B cell (primary cell): ENCODE results near the genes ZFP36 and PRX.

GRCh38 chr19:39399473-39400803 is 6.7 kb upstream of the ZFP36 start:
- PRO-cap: unidirectional peak, plus-strand start at chr19:39399882
- CAGE, long polyA plus RNA: no peak

GRCh38 chr19:39406028-39406964 is at the start of gene ZFP36:
Gene ZFP36 (plus strand): TSS chr19:39406847.
- PRO-cap: bidirectional peak, plus-strand start at chr19:39406227, minus-strand start at chr19:39406049; bidirectional peak, plus-strand start at chr19:39406847, minus-strand start at chr19:39406384
- CAGE, long polyA plus RNA: no peak

DNA sequence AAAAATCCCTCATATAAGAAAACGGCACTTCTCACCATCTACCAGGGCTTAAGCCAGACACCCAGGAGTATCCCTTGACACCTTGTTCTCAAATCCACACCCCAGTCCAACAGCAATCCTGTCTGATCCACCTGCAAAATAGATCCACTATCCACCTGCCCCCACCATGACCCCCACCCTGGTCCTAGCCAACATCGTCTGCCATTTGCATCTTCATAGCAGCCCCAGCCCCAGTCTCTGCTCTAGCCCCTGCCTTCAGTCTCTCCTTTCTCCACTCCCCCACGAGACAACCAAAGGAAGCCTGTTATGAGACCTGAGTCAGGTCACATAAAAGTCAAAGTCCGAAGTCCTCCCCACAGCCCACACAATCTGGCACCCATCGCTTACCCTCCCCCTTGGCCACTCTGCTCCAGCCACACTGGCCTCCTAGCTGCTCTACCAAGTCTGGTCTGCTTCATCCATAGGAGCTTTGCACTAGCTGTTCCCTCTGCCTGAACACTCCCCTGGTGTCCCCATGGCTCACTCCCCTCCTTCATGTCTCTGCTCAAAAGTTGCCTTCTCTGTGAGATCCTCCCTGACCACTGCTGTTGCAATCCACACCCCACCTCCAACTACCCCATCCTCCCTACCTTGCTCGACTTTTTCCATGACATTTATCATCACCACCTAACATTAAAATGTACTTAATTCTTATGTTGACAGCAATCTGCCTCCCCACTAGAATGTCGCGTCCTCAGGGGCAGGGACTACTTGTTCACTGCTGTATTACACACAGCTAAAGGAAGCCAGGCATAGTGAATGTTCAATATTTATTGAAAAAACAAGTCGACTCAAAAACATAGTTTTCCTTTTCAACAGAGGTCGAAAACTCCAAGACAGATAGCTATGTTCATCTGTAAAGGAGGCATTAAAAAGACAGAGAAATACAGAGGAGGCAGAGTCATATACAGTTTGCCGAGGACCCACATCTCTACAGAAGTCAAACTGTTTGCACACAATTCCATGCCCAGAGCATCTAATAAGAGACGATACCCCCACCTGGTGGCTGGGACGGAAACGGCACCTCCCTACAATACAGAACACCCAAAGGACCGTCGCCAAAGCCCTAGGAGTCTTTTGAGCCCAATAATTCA is 1.2 kb upstream of the PLEKHG2 start:
- PRO-cap: no peak
- CAGE, long polyA plus RNA: start-site peak on the minus strand centred at position 607 of the sequence, 125 bp wide, 19 and 33 reads in 2 replicates

- PRO-cap: no peak
- CAGE, long polyA plus RNA: no peak
Measured at GRCh38 chr19:39704622-39704783, 222 bp downstream of the LGALS14 start.

- PRO-cap: no peak
- CAGE, long polyA plus RNA: no peak
Measured at GRCh38 chr19:39792960-39793594, 14.4 kb downstream of the LEUTX start.

DNA sequence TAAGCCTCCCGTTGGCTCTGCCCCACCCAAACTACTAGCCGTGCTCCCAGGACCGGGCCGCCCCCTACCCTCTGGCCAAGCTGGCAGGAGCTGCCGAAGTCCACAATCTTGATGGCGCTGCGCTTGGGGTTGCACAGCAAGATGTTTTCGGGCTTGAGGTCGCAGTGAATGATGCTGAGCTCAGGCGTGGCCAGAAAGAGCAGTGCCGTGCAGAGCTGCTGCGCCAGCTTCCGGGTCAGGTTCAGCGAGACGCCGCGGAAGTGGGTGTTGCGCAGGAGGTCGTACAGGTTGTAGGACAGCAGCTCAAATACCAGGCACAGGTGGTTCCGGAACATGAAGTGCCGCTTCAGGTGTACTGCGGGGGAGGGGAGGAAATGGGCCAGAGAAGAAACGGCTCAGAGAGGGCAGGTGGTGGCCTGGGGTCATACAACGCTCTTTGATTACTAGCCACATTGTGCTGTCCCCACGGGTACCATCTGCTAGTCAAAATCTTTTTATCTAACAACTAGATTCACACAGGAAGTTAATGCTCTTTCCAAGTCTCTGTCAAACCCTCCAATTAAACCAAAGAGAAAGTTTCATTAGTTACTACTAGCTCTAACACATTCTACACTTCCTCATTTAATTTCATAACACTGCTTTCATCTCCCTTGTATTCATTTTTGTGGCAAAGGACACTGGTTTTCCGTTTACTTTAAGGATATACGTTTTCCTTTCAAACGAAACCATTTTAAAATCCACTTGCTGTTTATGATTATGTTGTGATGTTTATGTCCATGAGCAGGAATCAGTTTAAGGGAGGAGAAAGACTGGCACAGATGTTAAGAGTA is 5.5 kb downstream of the DYRK1B start:
- PRO-cap: no peak
- CAGE, long polyA plus RNA: no peak

- PRO-cap: bidirectional peak, plus-strand start at chr19:39833837, minus-strand start at chr19:39833648
- CAGE, long polyA plus RNA: no peak
Measured at GRCh38 chr19:39833189-39833712, 711 bp downstream of the DYRK1B start.

DNA sequence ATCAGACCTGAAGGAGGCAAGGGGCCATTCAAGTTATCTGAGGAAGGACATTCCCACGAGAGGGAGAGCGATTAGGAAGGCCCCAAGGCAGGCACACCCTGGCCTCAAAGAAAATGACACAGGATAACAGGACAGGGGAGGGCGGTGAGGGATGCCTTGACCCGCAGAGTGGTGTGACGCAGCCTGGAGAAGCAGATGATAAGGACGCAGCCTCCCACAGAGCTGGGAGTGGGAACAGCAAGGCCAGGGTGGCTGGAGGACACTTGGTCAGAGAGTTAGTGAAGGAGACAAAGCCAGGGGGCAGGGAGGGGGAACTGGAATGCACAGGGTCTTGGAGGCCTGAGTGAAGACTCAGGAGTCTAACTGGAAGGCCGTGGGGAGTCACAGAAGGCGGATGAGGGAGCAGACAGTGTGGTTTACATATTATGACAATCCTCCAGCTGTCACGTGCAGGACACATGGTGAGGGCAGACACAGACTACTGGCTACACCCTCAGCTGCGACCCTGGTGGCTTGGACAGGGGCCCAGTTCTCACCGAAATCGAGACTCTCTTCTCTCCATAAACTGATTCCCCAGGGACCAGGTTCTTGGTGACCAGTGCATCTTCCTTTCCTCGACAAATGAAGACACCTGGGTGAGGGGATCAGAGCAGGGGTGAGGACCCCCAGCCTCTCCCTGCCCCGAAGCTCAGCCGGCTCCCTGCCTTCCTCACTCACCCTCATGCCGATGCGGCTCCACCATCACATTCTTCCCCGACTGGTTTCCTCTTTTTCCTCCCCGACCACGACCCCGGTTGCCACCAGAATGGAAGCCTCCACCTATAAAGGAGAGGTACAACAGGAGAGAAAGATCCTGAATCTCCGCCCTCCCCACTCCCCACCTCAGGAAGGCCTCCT is 6.0 kb upstream of the DYRK1B start:
- PRO-cap: no peak
- CAGE, long polyA plus RNA: no peak

DNA sequence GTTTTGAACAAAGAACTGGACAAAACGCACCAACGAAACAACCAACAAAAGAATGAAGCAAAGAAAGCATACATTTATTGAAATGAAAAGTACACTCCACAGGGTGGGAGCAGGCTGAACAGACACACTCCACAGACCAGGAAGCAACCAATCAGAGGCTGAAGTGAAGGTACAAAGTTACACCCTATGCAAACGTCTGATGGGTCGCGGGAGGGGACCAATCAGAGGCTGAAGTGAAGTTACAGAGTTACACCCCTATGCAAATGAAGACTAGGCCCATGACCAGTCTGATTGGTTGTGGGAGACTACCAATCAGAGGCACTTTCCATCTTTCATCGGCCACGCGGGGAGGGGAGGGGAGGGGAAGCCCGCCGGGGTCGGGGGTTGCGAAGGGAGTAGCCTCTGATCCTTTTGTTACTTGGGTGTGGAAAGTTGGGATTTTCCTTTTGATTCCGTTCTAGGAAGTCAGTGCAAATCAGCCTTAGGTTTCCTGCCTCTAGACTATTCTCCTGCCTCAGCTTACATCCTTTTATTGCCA is 12.4 kb upstream of the FBL start:
- PRO-cap: no peak
- CAGE, long polyA plus RNA: no peak

DNA sequence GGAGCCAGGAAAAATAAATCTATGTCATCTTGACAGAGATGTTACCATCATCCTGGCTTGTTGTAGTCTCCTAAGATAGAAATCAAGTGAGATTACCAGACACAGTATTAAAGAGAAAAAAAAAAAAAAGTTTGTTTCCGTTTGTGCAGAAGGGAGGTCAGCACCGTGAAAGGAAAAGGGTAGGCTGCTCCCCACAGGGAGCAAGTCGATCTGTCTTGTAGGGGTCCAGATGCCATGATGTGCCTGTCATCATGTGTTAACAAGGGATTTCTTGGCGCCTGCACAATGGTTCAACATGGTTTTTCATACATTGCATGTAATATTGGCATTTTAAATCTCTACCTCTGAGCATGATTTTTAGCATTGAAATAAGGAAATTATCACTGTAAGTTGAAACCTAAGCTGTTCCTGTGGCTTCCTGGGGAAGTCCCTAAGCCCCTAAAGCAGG is 29.4 kb upstream of the PSMC4 start:
- PRO-cap: no peak
- CAGE, long polyA plus RNA: no peak

DNA sequence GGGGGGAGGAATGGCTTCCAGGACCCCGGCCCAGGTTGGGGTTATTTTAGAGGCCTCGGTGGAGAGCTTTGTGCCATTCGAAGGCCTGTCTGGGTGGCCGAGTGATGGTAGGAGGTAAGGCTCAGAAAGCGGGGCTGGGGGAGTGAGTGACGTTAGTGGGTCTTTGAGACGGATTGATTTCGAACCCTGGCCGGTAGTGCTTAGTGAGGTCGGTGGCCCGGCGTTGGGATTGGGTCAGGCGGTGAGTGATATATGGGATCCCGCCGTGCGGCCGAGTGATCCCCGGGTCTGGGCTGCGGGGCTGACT is 296 bp downstream of the PSMC4 start:
- PRO-cap: no peak
- CAGE, long polyA plus RNA: no peak

DNA sequence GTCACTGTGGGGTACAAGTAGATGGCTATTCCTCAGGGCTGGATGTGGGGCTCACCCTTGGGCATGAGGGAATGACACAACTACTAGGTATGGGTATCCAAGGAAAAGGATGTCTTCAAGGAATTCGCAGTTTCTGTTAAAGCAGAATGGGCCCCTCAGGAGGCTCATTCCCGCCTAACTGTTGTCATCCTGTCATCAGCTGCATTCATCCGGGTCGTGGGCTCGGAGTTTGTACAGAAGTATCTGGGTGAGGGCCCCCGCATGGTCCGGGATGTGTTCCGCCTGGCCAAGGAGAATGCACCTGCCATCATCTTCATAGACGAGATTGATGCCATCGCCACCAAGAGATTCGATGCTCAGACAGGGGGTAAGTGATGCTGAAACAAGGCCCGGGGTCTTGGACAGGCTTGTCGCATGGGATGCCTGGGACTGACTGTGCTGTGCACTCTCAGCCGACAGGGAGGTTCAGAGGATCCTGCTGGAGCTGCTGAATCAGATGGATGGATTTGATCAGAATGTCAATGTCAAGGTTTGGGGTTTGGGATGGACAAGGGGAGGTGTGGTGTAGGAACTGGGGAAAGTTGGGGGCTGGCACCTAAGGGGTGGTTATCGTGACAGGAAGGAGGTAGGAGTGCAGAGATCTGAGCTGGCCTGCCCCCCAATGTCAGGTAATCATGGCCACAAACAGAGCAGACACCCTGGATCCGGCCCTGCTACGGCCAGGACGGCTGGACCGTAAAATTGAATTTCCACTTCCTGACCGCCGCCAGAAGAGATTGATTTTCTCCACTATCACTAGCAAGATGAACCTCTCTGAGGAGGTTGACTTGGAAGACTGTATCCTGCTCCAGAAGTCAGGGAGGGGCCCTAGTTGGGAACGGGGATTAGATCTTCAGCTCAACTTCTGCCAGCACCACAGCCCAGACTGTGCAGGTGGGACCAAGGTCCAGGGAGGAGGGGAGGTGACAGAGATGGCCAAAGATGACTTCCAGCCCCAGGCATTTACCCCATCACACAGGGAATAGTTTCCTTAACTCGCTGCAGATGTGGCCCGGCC is 9.0 kb downstream of the PSMC4 start:
- PRO-cap: no peak
- CAGE, long polyA plus RNA: no peak

GRCh38 chr19:40344636-40345055 is 3.6 kb downstream of the C19orf47 start:
- PRO-cap: no peak
- CAGE, long polyA plus RNA: no peak

- PRO-cap: no peak
- CAGE, long polyA plus RNA: no peak
Measured at GRCh38 chr19:40374224-40374850, 15.6 kb downstream of the HIPK4 start.

GRCh38 chr19:40413080-40414008 is at the start of gene PRX:
Gene PRX (minus strand): TSS chr19:40413378.
- PRO-cap: no peak
- CAGE, long polyA plus RNA: no peak

- PRO-cap: unidirectional peak, minus-strand start at chr19:40577401
- CAGE, long polyA plus RNA: no peak
Measured at GRCh38 chr19:40576987-40577769, 505 bp downstream of the SHKBP1 start.

DNA sequence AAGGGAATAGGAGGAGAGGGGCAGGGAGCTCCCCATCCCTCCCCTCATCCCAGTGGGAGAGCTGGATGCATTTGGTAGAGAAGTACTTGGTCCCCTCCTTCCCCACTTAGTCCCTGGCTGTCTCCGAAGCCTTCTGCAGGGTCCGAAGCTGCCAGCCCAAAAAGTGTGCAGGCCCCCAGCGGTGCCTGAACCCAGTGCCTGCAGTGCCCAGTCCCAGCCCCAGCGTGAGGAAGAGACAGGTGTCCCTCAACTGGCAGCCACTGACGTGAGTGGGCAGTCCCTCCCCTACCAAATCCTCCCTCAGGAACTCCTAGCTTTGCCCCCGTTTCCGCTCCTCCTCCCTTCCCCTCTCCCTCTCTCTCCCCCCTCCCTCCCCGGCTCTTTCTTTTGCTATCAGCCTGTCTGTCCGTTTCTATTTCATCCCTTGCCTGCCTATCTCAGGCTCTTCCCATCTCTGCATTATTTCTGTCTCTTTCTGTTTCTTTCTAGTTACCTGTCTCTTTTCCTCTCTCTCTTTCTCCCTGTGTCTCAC is 1.8 kb upstream of the LTBP4 start:
- PRO-cap: no peak
- CAGE, long polyA plus RNA: no peak

DNA sequence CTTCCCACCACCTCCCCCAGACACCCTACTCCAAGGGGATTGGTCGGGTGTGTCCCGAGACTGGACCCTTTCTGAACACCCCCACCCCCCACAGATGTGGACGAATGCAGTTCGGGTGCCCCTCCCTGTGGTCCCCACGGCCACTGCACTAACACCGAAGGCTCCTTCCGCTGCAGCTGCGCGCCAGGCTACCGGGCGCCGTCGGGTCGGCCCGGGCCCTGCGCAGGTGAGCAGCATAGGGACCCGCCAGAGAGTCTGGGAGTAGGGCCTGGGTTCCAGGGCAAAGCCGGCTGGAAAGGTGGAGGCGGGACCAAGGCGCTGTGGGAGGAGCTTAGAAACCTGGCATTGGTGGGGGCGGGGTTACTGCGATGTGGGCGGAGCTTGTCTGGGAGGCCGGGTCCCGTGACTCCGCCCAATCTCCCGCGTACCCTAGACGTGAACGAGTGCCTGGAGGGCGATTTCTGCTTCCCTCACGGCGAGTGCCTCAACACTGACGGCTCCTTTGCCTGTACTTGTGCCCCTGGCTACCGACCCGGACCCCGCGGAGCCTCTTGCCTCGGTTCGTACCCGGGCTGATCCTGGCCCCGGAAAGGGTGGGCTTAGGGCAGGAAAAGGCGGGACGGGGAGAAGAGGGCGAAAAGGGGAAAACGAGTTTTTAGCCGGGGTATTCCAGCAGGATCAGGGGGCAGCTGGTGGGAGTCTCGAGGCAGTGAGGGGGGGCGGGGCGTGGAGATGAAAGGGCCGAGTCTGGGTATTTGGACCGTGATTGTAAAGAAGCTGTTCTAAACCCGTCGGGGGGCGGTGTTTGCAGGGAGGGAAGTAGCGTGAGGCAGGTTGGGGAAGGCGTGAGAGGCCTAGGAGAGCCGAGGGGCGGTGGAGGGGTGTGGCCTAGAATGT is 12.1 kb downstream of the LTBP4 start:
- PRO-cap: unidirectional peak, plus-strand start at position 425 of the sequence; bidirectional peak, plus-strand start outside the sequence, minus-strand start at position 821 of the sequence
- CAGE, long polyA plus RNA: start-site peak on the plus strand centred at position 715 of the sequence, 530 bp wide, 111 and 126 reads in 2 replicates

DNA sequence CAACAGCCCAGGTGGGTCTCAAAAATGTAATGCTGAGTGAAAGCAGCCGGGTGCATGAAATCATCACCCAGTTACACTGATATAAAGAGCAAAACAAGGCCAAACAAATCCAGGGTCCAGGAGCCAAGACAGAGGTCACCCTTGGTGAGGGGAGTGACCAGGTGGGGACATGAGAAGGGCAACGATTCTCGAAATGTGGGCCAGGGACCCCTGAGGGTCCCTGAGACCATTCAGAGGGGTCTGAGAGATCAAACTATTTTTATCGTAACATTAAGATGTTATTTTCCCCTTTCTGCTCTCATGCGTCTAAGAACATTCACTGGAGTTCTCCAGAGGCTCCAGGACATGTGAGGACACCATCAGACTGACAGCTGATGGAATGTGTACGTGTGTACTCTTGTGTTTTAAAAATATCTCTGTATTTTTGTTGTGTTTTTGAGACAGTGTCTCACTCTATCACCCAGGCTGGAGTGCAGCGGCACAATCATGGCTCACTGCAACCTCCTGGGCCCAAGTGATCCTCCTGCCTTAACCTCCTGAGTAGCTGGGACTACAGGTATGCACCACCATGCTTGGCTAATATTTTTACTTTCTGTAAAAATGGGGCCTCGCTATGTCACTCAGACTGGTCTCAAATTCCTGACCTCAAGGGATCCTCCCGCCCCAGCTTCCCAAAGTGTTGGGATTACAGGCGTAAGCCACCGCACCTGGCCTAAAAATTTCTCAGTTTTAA is 10.5 kb downstream of the COQ8B start:
- PRO-cap: no peak
- CAGE, long polyA plus RNA: no peak

DNA sequence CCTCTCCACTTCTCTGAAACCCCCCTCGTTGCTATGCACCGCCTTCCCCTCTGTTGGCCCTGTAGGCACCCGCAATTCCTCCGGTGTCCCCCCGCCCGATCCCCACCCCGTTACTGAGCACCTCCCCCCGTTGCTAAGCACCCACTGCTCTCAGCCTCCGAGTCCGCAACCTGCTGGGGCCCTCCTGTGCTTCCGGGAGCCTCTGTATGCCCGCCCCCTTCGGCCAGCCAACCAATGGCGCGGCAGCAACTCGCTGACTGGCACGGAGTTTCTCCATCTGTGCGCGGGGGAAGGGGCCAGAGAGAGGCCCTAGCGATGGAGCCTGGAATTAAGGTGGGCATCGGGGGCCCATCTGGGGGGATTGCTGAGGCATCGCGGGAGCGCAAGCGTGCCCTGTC is 1.8 kb downstream of the COQ8B start:
- PRO-cap: bidirectional peak, plus-strand start at position 276 of the sequence, minus-strand start at position 167 of the sequence
- CAGE, long polyA plus RNA: no peak